Right lobe of liver (tissue), 4 donors: ENCODE measurements around the genes SLC27A4, SPOUT1 and DOLPP1.

DNA sequence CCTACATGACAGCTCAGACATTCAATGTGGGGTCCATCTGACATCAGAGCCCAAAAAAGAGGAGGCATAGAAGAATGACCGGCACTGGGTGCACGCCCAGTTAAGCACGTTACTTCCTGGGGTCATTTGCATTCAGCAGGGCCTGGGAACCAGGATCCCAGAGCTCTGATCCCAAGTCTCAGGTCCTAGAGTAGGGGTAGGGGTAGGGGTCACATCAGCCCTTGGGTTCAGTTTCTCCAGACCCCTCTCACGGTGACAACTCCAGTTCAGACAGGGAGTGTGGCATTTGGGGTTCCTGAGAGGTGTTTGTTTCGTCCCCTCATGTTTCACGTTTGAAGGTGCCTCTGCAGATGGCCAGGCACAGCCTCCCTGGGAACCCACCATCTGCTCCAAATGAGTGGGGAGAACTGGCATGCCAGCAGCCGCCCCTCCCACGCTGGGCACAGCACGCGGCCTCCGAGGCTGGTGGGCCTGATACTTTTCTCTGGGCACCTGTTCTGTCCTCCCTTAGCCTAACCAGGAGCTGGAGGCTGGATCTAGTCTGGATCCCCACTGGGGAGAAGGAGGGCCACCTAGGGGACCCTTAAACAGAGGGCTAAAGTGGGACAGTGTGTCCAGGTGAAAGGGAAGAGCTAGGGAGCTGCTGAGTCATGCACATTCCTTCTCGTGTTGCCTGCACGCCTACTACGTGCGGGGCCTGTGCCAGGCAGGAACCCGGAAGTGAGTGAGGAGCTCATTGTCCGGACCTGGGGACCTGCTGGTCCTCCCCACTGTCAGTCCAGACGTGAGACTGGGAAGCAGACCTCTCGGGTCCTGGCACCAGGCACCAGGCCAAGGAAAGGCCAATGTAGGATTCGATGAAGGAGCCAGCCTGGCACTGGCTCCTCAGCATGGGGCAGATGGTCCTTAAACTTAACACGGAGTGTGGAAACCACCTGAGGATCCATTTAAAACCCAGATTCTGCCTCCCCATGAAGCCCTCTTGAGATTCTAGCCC lies 11.5 kb downstream of the DNM1 start:
- PRO-cap, 4 experiments = no peak in any of the 4 experiments
- RAMPAGE, long total RNA, 2 experiments = no peak in any of the 2 experiments

- PRO-cap, 4 experiments = no peak in any of the 4 experiments
- RAMPAGE, long total RNA, 2 experiments = no peak in any of the 2 experiments
These were observed 32.3 kb downstream of the GOLGA2 start for GRCh38 chr9:128243164-128244242.

- PRO-cap, 4 experiments = peak in 3 of 4 experiments; most common plus-strand start chr9:128245146 (in 2); most common minus-strand start chr9:128244976 (in 3)
- RAMPAGE, long total RNA, 2 experiments = no peak in any of the 2 experiments
These were observed 30.9 kb downstream of the GOLGA2 start for GRCh38 chr9:128244700-128245487.

DNA sequence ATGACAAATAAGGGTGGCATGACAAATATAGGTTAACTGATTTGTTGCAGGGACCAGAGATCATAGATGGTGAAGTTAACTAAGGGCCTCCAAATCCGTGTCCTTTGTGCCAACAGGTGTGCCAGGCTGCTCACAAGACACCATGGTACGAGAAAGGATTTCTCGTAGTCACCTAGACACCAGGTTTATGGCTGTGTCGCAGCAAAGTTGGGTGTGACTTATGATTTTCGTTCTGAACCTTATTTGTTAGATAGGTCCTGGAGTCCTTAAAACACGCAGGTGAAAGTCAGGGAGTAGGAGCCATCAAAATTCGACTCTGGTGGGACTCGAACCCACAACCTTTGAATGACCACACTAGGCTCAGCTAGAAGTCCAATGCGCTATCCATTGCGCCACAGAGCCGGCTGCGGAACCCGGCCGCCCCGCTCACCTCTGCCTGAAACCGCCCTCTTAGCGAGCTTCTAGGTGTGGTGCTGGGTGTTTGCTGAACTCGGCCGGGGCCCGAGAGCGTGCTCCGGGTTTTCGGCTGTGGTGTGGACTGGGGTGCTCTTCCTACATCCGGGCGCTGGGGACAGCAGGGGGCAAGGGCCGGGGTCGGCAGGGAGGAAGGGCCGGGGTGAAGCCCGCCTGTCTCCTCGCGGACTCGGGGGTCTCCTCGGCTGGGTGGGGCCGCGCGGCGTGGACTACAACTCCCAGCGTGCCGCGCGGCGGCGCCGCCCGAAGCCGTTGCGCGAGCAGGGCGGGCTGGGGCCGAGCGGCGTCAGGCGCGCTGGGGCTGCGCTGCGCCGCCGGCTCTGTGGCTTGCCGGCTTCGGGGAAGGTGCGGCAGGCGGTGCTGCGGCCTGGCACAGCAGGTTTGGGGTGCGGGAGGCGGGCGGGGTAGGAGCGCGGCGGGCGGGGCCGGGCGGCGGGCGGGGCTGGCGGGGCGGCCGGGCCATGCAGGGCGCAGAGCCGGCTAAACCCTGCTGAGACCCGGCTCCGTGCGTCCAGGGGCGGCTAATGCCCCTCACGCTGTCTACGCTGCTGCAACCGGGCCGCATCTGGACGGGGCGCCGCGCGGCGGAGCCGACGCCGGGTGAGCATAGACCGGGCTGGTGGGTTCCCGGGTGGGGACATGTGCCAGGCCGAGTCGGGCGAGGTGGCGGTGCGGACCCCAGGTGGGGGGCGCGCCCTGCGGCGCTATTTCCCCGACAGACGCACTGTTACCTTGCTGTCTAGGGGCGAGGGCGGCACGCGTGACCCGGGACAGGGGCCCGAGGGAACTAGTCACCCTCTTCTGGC lies at the start of gene SLC27A4:
Gene SLC27A4, plus strand, starts transcription at position 763 of the 1,280 bp plus-strand sequence.
- PRO-cap, 4 experiments = peak in 4 of 4 experiments; most common plus-strand start position 804 of the sequence (in 4); most common minus-strand start position 661 of the sequence (in 2)
- RAMPAGE, long total RNA, 2 experiments = start-site peak on the plus strand in 2 of 2 experiments, centred at positions 950 to 960 of the sequence, 136 to 226 reads per replicate

DNA sequence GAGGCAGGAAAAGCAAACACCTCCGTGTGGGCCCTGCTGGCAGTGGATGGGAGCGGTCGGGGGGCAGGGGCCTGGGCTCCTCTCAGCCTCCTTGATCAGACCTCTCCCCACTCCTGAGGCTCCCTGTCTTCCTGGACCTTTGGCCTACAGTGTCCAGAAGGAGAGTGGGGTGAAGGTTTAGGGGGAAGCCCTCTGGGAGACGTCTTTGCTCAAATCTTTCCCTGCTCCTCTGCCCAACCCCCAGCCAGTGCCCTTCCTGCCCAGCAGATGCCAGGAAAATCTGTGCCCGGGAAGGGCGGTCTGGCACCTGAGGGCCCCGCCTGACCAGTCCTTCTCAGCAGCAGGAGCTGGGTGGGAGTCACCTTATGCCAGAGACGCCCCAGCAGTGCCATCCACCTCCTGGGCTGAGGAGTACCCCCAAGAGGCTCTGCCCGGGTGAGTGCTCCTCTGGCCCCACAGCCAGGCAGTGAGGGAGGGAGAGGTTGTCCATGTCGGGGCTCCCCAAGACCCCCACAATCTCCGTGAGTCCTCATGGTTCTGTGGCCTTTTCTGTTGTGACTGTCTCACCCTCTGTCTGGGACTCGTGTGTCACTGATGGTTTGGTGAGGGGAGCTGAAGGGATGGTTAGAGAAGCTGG lies 14.9 kb upstream of the CERCAM start:
- PRO-cap, 4 experiments = no peak in any of the 4 experiments
- RAMPAGE, long total RNA, 2 experiments = no peak in any of the 2 experiments

GRCh38 chr9:128473444-128474030 lies 17.7 kb downstream of the ODF2 start:
- PRO-cap, 4 experiments = no peak in any of the 4 experiments
- RAMPAGE, long total RNA, 2 experiments = no peak in any of the 2 experiments

- PRO-cap, 4 experiments = no peak in any of the 4 experiments
- RAMPAGE, long total RNA, 2 experiments = start-site peak on the plus strand in 2 of 2 experiments, at chr9:128568783-128568796 at its widest, 40 to 41 reads per replicate
These were observed 16.1 kb downstream of the SPTAN1 start for GRCh38 chr9:128568543-128568909.

GRCh38 chr9:128829673-128830479 lies at the start of gene SPOUT1:
SPOUT1 (minus strand) TSS chr9:128829794.
- PRO-cap, 4 experiments = peak in 4 of 4 experiments; most common plus-strand start chr9:128829938 (in 4); most common minus-strand start chr9:128829787 (in 4)
- RAMPAGE, long total RNA, 2 experiments = start-site peak on the minus strand in 1 of 2 experiments, at chr9:128829787-128829791 at its widest, 108 reads per replicate

GRCh38 chr9:128898585-128899321 lies 16.8 kb downstream of the LRRC8A start:
- PRO-cap, 4 experiments = peak in 2 of 4 experiments; most common plus-strand start chr9:128899051 (in 2); most common minus-strand start chr9:128898977 (in 1)
- RAMPAGE, long total RNA, 2 experiments = no peak in any of the 2 experiments

DNA sequence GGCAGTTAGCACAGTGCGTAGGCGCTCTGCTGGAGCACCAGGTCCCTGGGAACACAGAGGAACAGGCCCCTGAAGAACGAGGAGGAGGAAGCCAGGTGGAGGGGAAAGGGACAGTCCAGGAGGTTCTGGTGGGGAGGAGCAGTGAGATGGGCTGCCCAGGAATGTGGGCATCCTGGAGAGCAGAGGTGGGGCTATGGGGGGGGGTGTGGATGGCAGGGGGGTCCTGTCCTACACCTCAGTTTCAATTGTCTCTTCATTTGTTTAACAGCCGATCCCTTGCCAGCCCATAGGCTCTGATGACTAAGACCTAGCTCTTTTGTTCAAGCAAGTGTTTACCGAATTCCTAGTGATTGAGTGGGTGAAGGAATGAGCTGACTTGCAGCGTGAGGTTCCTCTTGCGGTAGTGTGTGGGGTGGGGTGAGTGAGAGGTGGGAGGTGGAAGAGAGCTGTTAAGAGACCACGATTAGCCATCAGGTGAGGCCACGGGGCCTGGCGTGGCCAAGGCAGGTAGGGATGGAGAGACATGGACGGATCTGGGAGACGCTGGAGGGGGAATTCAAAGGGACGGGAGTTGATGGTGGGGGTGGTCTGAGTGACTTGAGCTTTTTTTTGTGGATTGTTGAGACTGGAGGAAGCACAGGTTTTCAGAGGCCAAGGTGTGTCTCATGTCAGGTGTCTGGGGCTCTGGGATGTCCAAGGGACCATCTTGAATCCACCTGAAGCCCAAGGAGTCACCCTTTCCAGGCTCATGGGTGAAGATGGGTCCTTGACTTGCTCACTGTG lies 8.3 kb upstream of the PHYHD1 start:
- PRO-cap, 4 experiments = no peak in any of the 4 experiments
- RAMPAGE, long total RNA, 2 experiments = no peak in any of the 2 experiments

DNA sequence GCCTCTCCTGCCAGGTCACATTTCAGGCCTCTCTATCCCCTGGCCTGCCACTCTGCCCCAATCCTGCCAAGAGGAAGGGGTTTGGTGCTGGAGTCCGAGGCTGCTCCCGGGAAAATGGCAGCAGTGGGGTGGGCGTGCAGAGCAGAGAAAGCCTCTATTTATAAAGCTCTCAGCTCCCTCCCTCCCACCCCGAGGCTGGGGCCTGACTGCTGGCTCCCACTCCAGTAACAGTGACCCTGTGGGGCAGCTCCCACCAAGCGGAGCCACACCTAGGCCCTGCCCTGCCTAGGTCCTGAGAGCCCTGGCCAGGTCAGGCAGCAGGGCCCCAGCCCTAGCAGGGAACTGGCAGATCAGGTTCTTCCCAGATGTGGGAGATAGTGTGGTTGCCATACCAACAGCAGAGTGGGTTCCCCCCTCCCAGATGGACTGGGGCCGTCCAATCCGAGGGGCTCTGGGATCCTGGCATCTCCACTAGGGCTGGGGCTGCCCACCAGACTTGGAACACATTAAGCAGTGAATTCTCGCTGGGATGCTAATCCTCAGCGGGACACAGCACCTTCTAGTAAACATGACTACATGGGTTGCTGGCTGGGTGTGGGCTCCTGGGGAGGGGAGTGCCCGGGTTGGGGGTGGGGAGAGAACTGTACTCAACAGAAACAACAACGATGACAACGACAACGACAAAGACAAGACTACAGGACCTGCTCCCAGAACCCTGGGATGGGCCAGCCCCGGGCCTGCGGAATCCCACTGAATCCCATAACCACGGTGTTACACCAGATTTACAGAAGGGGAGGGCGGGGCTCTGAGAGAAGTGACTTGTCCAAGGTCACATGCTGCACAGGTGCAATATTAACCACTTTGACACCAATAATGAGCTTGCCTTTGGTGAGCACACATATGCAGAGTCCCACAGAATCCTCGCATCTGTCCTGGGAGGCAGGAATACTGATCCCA lies 1.5 kb downstream of the SH3GLB2 start:
- PRO-cap, 4 experiments = no peak in any of the 4 experiments
- RAMPAGE, long total RNA, 2 experiments = no peak in any of the 2 experiments

DNA sequence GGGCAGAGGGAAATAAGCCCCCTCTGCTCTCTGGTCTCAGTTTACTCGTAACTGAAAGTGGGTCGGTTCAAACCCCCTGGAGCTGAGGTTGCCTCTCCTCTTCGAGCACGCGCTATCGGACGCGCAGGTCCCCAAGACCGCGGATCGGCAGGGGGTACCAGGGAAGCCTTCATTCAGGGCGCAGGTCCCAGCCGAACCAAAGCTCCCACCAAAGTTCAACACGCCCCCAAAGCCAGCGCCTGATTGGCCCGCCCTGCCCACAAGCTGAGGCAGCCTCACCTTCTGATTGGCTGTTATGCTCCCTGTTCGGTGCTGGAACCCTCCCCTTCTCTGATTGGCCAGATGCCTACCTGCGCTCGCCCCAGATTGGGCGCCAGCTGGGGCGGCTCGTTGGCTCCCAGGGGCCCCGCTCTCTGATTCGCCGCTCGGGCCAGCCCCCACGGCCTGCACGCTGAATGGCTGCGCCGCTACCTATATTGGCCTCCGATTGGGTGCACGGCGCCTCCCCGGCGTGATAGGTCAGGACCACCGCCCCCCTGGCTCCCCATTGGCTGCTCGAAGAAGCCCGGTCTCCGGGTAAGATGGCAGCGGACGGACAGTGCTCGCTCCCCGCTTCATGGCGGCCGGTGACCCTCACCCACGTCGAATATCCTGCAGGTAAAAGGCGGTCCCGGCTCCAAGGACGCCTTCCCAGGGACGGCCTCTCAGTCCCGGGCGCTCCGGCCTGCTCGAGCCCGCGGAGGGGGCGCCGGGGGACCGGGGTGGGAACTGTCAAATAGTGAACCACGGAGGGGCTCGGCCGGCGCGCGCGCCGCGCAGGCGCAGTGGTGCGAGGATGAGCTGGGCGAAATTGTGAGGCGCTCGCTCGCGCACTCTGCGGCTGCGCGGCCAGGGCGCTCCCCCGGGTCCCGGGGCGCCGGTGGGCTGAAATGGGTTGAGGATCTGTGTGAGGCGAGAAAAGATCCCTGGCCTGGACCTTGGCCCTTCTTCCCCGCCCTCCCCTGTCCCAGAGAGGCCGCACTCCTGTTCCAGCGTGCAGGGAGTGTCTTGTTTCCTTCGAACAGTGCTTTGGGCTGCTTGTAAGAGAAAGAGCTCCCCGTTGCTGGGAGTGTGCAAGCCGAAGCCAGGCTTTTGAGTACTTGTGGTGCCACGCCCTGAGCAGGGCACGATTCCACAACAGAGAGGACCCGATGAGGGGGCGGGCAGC lies at the start of gene DOLPP1:
Gene DOLPP1, plus strand, starts transcription at position 561 of the 1,207 bp plus-strand sequence.
- PRO-cap, 4 experiments = peak in 4 of 4 experiments; most common plus-strand start position 561 of the sequence (in 4); most common minus-strand start position 826 of the sequence (in 4)
- RAMPAGE, long total RNA, 2 experiments = start-site peak on the plus strand in 2 of 2 experiments, centred at positions 563 to 568 of the sequence, 87 to 88 reads per replicate

- PRO-cap, 4 experiments = peak in 4 of 4 experiments; most common plus-strand start chr9:129084408 (in 1); most common minus-strand start chr9:129084200 (in 4)
- RAMPAGE, long total RNA, 2 experiments = no peak in any of the 2 experiments
These were observed 3.2 kb downstream of the DOLPP1 start for GRCh38 chr9:129084086-129084561.

DNA sequence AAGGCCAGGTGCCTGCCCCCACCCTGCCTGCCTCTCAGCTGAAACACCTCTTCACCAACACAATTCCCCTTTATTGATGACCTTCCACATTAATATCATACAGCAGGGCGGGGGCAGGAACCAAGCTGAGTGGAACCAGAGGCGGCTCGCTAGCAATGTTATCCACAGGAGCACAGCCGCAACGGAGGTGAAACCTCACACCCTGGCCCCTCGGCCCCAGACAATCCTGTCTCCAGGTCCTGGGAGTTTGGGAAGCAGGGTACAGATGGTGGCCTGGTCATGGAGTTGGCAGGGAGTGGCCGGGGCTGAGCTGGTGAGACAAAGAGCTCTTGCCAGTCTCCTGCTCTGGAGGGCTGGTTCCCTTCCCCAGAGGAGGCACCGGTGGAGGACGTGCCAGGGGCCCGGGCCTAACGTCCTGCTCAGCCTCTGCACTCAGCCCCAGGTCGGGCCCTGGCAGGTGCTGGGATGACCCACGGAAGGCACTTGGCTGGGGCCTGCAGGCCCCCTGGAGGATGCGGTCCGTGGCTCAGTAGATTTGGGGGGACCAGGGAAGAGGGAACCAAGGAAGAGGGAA lies 13.9 kb downstream of the DOLPP1 start:
- PRO-cap, 4 experiments = no peak in any of the 4 experiments
- RAMPAGE, long total RNA, 2 experiments = start-site peak on the minus strand in 1 of 2 experiments, centred at position 465 of the sequence, 98 reads per replicate

GRCh38 chr9:129138544-129138997 lies 27.4 kb downstream of the PTPA start:
- PRO-cap, 4 experiments = peak in 4 of 4 experiments; most common plus-strand start chr9:129138837 (in 3); most common minus-strand start chr9:129138763 (in 4)
- RAMPAGE, long total RNA, 2 experiments = no peak in any of the 2 experiments

DNA sequence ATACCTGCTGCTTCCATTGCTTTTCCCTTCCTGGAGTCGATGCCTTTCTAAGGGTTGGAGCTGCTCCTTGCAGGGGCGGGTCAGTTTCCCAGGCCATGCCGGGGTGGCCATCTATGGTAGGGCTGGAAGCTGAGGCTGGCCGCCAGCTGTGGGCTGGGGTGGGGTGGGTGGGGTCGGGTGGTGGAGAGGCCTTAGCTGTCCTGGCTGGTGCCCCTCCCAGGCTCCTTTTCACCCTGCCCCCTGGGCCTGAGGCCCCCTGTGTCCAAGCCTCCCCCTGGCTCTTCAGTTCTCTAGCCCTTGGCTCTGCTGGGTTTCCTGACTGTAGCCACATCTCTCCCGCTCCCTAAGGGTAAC lies 30.3 kb downstream of the IER5L start:
- PRO-cap, 4 experiments = no peak in any of the 4 experiments
- RAMPAGE, long total RNA, 2 experiments = no peak in any of the 2 experiments

DNA sequence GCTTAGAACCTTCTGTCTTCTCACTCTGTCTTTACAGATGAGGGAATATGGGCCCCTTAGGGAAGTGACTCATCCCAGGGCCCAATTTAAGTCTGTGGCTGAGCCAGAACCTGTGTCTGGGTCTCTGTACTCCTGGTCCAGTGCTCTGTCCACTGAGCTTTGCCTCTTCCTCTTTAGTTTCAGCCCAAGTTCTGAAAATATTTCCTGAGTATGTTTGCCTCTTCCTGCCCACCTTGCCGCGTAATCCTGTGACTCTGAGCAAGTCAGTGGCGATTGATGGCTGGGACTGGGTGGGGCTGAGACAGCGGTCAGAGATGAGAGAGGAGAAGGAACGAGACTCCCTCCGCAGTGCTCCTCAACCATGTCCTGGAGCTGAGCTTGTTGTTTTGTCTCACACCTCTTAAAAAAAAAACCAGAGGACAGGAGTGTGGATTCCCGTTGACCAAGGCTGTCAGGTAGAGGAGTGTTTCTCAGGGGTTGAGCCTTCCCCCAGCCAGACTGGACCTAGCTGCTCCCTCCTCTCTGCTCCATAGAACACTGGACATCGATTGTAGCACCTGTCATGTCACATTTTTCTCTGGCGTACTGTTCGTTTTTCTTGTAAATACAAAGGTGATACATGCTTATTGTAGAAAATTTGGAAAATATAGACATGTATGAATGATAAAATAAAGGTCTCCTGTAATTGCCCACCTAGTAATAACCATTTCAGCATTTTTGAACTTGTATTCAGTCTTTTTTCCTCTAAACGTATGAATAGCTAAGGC lies 7.6 kb downstream of the IER5L start:
- PRO-cap, 4 experiments = no peak in any of the 4 experiments
- RAMPAGE, long total RNA, 2 experiments = no peak in any of the 2 experiments

DNA sequence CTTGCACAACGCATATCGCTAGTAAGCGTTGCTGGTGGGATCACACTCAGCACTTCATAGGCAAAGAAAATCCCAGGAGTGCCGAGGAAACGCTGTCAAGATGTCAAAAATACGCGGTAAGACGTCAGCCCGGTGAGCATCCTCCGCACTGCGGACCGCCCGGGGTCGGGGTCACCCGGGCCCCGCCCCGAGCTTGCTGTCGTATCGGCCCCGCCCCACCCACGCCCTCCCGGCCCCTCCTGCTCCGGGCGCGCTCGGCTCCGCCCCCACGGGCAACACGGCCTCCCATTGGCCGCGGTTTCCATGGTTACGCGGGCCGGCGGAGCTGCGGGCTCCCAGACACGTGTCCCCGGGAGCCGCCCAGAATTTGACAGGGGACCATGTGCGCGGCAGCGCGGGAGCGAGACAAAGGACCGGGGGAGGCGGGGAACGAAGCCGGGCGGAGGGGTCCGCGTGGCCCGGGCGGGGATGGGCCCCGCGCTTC lies 80.2 kb upstream of the IER5L start:
- PRO-cap, 4 experiments = no peak in any of the 4 experiments
- RAMPAGE, long total RNA, 2 experiments = no peak in any of the 2 experiments

GRCh38 chr9:129383494-129384391 lies 205.7 kb upstream of the IER5L start:
- PRO-cap, 4 experiments = peak in 4 of 4 experiments; most common plus-strand start chr9:129383927 (in 4); most common minus-strand start chr9:129383738 (in 4)
- RAMPAGE, long total RNA, 2 experiments = no peak in any of the 2 experiments

DNA sequence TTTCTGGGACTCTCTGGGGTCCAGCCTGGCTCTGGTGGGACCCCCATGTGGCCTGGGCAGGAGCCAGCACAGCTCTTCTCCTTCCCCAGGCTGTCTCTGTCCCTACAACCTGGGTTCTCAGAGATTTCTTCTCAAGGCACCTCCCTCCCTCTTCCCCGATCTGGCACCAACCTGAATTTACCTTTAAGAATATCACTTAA lies 218.0 kb downstream of the C9orf50 start:
- PRO-cap, 4 experiments = no peak in any of the 4 experiments
- RAMPAGE, long total RNA, 2 experiments = no peak in any of the 2 experiments